Left cardiac atrium (tissue), 1 donor: ENCODE measurements around the genes THUMPD1, REXO5, LYRM1 and LDAF1.

DNA sequence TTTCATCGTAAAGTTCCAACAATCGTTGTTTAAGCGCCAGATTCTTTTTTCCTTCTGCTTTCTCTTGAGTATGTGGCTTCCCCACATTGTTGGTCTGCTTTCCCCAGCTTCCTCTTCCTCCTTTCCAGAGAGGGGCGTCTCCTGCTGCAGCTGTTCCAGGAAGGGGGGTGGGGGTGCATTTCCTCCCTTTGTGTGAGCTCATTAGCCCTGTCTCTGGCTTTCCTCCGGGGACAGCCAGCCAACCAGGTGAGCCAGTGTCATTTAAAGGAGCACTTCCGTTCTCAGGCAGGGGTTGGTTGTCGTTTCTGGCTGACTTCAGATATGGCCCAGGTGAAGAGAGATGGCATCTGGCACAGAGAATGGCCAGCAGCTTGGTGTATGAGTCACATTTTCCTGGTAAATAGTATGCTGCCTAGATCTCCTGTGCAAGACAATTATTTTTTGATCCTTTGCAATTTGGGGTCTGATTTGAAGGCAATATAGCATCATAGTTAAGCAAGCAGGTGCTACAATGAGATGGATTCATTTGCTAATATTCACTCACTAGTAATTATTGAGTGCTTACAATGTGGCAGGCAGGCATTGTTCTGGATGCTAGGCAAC, 79.7 kb downstream of the GPRC5B start:
- PRO-cap: no peak

DNA sequence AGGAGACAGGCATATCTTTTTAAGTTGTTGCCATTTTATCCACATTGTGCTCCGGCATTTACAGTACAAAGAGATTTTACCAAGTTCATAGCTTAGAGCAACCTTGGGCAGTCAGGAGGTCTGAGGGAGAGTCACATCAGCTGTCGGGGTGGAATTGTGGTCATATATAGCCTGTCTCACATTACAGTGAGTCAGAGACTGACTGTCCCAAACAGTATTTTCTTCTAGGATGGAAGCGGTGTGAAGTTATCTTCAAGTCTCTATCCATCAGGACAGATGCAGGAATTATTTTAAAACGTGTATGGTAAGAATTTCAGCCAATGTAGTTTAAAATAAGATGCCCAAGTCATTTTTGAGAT, 53.0 kb downstream of the GPRC5B start:
- PRO-cap: no peak

GRCh38 chr16:19881817-19883019, 2.4 kb downstream of the GPRC5B start:
- PRO-cap: no peak

GRCh38 chr16:20326147-20326946, 966 bp downstream of the GP2 start:
- PRO-cap: no peak

GRCh38 chr16:20586032-20586525, 9.9 kb upstream of the ACSM2B start:
- PRO-cap: no peak

- PRO-cap: no peak
These were observed 6.8 kb upstream of the ACSM1 start for GRCh38 chr16:20704252-20704772.

- PRO-cap: bidirectional peak, plus-strand start at chr16:20741428, minus-strand start at chr16:20741351; bidirectional peak, plus-strand start at chr16:20741996, minus-strand start at chr16:20741800
These were observed at the start of gene THUMPD1 for GRCh38 chr16:20741158-20742372. TSS of gene THUMPD1 (minus strand) at chr16:20741818.

GRCh38 chr16:20805972-20807120, at the start of gene REXO5:
TSS of gene REXO5 (plus strand) at chr16:20806527.
- PRO-cap: bidirectional peak, plus-strand start at chr16:20806527, minus-strand start at chr16:20806444

DNA sequence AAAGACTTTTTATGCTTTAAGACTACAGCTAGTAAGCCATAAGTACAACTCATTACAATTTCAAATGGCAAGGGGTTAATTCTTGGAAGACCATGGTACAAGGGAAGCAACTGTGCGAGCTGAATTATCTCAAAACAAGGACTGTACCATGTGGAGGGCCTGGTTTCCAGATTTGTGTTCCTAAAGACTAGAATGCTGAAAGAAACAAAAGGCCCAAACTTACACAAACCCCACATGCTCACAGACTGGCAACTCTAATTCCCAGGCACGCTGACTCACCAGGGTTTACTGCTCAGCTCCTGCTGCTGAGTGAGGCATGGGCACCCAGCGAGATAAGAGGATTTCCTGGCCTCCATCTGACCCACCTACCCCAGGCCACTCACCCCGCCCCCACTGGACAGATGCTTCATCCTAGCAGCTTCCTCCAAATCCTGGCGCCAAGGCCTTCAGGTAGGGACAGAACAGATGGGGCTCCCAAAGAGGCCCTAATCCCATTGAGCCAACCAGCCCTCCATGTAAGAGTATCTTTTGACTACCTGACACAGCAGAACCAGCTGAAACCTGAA, 34.0 kb downstream of the DCUN1D3 start:
- PRO-cap: no peak

DNA sequence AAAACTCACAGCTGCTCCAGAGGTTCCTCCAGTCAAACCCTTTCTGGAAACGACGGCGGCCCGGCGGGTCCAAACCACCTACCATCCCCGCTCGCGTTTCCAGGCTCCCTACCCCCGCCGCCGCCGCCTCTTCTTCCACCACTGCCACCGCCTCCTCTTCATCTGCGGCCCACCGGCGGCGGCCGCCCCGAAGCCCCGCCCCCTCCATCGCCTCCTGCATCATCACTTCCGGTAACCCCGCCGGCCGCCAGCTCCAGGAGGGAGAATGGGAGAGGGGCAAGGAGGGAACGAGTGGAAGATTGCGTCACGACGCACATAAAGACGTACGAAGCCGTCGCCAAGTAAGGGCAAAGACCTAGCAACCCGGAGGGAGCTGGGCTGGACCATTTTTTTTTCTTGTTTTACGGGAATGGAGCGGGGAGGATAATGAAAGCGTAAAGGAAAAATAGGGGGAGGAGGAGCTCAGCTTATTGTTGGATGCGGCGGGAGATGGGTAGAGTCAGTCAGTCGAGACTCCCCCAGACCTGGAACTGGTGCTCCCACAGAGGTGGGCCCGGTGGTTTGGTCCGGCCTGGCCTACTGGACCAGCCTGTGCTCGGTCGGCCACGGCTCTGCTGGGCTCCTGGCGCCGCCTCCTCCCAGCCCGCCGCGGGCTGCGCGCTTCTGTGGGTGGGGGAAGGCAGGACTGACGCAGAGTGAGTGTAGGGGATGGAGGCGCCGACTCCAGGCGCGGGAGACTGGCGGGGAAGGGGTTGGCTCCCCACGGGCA, at the start of gene LYRM1:
TSS of gene LYRM1 (plus strand) at position 577 of the 769 bp plus-strand sequence.
- PRO-cap: bidirectional peak, plus-strand start at position 324 of the sequence, minus-strand start at position 164 of the sequence; bidirectional peak, plus-strand start at position 698 of the sequence, minus-strand start at position 613 of the sequence

- PRO-cap: no peak
These were observed 34.5 kb downstream of the DNAH3 start for GRCh38 chr16:21116237-21116551.

GRCh38 chr16:21158114-21159094, at the start of gene LDAF1:
TSS of gene LDAF1 (plus strand) at chr16:21158674.
- PRO-cap: bidirectional peak, plus-strand start at chr16:21158712, minus-strand start at chr16:21158552

DNA sequence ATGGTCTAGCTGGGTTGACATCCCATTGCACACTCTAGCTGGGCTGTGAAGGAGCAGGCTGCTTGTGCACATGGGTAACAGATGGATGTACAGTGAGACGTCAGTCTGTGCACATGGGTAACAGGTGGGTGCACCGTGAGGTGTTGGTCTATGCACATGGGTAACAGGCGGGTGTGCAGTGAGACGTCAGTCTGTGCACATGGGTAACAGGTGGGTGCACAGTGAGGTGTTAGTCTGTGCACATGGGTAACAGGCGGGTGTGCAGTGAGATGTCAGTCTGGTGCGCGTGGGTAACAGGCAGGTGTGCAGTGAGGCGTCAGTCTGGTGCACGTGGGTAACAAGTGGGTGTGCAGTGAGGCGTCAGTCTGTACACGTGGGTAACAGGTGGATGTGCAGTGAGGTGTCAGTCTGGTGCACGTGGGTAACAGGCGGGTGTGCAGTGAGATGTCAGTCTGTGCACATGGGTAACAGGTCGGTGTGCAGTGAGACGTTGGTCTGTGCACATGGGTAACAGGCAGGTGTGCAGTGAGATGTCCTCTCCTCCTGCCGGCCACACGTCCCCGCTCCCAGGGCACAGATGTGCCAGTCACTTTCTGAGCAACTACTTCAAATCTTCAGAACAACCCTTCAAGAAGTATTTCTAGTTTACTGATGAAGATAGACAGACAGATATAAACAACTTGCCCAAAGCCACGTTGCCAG, 58.3 kb upstream of the METTL9 start:
- PRO-cap: no peak

- PRO-cap: no peak
These were observed 998 bp upstream of the METTL9 start for GRCh38 chr16:21598228-21598929.

DNA sequence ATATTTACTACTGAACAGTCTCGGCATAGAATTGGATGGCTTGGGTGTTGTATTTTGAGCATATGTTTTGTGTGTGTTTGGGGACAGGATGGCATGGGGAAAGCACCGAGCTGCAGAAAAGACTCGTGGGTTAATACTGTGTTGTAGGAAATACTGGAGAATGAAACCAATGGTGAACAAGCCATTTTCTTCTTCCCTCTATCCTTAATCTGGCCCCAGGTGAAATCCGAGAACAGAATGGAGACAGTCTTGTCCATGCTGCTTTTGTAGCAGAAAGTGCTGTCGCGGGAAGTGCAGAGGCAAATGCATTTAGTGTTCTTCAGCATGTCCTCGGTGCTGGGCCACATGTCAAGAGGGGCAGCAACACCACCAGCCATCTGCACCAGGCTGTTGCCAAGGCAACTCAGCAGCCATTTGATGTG, 18.6 kb downstream of the UQCRC2 start:
- PRO-cap: no peak

- PRO-cap: no peak
These were observed 6.6 kb downstream of the MOSMO start for GRCh38 chr16:22014397-22014990.

DNA sequence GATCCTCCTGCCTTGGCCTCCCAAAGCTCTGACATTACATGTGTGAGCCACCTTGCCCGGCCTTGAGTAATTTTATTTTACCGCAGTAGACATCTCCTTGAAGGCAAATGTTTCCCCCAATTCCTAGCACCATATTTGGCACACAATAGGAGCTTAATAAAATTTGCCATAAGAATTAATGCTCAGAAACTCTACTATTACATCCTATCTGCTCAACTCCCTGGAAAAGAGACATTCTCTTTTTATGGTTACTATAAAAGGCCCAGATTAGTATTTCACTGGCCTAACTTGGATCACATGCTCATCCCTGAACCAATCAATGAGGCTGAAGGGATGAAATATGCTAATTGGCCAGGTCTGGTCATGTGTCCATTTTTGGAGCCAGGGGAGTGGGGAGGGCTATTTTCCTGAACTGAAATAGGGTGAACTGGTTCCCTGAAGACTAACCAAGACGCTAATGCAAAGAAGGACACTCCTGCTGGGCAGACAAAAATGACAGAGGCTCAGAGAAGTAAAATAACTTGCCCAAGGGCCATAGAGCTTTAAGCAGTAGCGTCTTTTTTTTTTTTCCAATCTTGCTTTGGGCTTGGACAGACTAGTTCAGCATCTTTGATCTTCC, 1.5 kb upstream of the EEF2K start:
- PRO-cap: no peak

DNA sequence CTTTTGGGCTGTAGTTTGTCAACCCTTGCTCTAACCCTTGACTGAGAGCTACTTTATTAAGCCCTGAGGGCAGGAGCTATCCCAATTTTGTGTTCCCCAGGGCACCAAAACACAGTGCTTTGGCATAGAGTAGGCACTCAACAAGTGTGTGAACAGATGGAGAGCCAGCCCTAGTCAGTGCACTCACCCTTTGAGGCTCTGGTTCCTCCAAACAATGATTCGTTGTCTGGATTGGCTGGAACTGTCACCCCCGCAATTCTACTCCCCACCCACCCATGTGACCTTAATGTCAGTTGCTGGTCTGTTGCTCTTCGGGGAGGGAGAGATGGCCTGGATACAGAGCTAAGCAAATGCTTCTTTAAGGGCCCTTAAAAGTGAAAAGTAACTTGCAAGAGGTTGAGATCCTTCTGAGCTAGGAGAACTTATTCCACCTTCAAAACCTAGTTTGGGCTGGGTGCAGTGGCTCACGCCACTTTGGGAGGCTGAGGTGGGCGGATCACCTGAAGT, 10.5 kb upstream of the POLR3E start:
- PRO-cap: no peak

DNA sequence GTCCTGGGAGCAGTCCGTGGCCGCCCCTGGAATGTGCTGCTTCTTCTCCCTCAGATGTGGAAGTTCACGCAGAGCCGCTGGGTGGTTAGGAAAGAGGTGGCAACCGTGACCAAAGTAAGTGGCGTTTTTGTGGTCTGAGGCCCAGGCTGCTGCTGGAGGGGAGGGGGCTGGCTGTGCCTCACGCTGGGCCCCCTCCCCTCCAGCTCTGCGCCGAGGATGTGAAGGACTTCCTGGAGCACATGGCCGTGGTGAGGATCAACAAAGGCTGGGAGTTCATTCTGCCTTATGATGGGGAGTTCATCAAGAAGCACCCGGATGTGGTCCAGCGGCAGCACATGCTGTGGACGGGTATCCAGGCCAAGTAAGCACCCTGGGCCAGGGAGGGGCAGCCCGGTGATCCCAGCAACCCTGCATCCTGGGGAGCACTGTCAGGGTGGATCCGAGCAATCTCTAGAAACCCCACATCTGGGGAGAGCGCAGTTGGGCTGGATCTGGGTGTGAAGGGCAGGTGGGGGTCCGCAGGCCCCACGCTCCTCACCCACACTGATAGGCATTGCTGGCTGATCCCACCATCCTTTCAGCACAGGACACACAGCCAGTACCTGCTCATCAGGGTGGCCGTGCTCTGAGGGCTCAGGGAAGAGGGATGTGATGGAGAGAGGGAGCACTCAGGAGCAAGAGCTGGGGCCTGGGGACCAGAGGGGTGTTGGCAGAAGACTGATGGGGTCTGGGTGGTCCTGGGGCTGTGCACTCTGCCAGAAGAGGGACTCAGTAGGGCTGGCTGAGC, 27.3 kb downstream of the POLR3E start:
- PRO-cap: no peak

DNA sequence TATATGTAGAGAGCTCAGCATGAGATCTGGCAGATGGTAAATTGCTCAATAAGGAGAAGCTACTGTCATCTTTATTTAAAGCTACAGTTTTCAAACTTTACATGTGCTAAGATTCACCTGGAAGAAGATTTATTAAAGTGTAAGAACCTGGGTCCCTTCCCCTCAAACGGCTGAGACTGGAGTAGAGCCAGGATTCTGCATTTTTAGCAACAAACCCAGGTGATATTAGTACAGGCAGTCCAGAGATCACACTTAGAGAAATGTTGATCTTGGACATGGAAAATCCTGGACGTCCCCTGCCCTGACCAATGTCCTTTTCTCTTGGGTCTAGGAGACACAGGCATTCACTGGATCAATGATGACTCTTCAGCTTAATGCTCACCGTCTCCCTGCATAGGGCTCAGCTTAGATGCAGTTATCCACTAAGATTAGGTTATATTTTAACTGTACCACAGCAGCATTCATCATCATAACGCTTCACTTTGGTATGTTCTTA, 20.4 kb downstream of the CDR2 start:
- PRO-cap: no peak